Diencephalon (tissue), 2 donors: ENCODE data around the gene AFAP1L1.

DNA sequence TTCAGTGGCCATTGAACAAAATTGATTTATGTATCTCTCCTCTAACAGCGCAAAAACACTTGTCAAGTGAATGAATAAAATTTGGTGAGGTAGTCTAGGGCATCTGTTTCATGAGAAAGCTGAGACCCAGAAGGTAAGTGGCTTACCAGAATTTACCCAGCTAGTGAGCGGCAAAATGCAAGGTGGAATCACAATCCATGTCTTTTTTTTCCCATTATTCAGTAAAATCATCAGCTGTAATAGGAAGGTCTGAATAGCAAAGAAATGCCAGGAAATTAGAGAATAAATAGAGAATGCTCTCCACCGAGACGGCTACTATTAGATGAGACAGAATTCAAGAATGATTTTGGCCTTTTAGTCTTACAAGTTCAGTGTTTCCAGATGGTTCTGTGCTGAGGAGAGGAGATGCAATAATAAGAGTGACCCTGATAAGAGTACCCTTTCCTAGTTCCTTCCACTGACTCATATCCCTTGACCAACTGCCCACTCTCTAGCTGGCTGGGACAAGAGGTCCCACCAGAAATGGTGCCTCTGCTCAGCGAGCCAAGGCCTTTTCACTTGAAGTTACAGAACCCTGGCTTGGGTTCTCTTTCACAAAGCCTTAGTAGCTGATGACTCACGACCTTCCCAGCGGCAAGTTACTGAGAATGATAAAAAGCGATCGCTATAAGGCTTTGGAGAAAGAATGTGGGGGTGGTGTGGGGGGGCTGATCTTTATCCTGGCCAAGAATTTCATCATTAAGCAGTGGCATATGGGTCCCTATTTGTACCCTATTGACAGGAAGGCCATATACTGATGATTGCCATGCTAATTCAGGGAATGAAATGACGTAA lies 90.1 kb downstream of the FBXO38 start:
- RAMPAGE, long total RNA = no peak

GRCh38 chr5:148828196-148829123 lies 2.0 kb downstream of the ADRB2 start:
- RAMPAGE, long total RNA = no peak

GRCh38 chr5:148829197-148829511 lies 2.7 kb downstream of the ADRB2 start:
- RAMPAGE, long total RNA = no peak

DNA sequence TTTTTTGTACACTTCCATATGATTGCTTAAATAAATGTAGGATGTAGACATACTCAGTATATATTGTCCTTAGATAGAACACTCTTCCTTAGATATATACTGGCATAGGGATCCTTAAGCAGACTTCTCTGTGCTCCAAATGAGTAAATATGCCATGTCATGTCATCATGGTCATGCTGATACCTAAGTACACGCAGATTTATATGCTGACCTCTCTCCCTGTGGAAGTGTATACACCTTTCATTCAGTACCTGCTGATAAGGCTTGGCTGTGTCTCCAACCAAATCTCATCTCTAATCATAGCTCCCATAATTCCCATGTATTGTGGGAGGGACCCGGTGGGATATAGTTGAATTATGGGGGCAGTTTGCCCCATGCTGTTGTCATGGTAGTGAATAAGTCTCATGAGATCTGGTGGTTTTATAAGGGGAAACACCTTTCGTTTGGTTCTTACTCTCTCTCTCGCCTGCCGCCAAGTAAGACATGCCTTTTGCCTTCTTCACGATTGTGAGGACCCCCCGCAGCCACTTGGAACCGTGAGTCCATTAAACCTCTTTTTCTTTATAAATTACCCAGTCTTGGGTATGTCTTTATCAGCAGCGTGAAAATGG lies 10.3 kb downstream of the ADRB2 start:
- RAMPAGE, long total RNA = no peak

GRCh38 chr5:148848202-148848998 lies 22.0 kb downstream of the ADRB2 start:
- RAMPAGE, long total RNA = no peak

DNA sequence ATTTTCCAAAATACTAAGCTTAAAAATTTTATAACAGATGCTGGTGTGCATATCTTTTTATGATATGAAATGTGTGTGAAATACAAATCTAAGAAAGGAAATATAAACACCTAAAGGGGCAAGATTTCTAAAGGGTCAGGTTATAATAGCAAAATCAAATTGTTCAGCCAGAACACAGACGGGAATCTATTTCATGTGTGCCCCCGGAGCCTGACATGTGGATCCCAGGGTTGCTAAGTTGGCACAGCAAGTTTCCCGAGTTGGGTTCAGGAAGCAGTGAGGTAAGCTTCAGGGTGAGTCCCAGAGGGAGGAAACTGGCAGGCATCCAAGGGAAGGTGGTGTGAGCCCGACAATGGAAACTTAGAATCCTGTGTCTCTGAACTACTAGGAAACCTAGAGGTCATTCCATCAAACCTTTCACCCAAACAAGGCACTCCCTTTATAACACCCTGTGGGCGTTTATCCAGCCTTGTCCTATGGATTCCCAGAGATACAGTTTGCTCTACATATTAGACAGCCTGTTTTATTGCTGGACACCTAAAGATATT lies 98.4 kb downstream of the ADRB2 start:
- RAMPAGE, long total RNA = no peak

- RAMPAGE, long total RNA = no peak
Observed at GRCh38 chr5:149151575-149152179, 10.4 kb downstream of the ABLIM3 start.

DNA sequence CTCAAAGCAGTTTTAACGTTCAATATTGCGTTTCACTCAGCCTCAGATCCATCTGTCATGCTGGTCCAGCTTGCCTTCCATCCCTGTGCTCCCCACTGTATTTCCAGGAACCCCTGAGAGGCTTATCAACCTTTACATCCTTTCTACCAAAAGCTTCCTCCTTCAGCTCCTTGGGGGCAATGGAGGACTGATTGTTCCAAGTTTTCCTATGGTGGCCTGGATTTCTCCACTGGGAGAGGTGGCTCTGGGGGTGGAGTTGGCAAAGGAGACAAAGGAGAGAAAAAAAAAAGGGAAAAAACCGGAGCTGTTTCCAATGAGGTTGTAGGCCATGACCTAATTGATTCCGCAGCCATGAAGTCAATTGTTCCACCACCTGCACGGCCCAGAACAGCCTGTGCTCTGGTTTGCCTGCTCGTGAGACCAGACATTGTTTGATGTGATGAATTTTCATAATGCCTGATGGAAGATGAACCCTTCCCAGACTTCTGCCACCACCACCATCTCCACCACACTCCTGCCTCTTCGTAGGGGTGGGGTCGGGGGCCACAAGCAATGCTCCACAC lies 54.1 kb downstream of the ABLIM3 start:
- RAMPAGE, long total RNA = no peak

DNA sequence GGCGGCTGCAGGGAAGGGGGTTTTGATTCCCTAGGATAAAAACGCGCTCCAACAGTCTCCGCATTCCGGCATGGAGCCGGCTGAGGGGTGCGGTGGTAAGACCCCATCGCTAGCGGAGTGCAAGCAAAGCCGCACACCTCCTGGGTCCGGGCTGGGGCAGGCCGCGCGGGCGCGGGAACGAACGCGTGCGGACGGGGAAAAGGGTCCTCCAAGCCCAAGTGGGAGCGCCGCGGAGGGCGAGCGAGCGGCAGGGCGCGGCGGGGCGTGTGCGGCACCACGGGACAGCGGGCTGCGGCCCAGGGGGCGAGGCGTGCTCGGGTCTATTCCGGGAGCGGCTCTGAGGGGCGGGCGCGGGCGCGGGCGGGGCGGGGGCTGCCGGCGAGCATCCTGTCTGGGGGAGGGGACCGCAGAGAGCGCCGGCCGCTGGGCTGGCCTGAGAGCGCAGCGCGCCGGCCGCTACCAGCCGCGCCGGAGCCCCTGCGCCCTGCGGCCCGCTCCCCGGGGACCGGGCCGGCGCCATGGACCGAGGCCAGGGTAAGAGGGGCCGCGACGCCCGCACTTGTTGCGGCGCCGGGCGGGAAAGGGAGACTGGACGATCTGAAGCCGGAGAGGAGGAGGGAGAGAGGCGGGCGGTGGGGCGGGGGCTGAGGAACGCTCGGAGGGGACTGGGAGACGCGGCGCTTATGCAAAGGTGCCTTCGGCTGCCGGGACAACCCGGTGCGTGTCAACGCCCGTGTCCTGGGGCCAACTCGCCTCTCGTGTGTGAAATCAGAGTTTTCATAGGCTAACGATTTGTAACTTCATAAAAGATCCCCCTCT lies at the start of gene AFAP1L1:
Gene AFAP1L1 (plus strand): TSS at position 409 of the 819 bp plus-strand sequence.
- RAMPAGE, long total RNA = no peak

DNA sequence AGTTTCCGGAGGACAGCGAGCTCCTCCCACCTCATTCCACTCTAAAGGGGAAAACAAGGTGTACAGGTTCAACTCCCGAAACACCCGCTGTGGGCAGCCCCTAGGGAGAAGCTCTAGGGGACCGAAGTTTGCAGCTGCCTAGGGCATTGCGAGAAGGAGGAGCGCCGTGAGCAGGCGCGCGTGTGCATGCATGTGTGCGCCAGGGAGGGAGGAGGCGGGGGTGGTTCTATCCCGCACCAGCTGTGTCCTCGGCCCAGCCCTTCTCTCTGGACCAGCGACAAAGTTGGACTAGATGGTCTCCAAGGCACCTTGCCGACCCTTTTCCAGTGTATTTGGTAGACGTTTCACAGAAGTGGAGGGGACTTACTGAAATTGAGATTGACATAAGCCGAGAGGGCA lies 610 bp downstream of the AFAP1L1 start:
- RAMPAGE, long total RNA = no peak

- RAMPAGE, long total RNA = no peak
Observed at GRCh38 chr5:149284407-149285031, 12.9 kb downstream of the AFAP1L1 start.

- RAMPAGE, long total RNA = no peak
Observed at GRCh38 chr5:149348321-149349129, 3.2 kb downstream of the GRPEL2 start.

GRCh38 chr5:149386001-149386720 lies 7.1 kb upstream of the IL17B start:
- RAMPAGE, long total RNA = no peak

DNA sequence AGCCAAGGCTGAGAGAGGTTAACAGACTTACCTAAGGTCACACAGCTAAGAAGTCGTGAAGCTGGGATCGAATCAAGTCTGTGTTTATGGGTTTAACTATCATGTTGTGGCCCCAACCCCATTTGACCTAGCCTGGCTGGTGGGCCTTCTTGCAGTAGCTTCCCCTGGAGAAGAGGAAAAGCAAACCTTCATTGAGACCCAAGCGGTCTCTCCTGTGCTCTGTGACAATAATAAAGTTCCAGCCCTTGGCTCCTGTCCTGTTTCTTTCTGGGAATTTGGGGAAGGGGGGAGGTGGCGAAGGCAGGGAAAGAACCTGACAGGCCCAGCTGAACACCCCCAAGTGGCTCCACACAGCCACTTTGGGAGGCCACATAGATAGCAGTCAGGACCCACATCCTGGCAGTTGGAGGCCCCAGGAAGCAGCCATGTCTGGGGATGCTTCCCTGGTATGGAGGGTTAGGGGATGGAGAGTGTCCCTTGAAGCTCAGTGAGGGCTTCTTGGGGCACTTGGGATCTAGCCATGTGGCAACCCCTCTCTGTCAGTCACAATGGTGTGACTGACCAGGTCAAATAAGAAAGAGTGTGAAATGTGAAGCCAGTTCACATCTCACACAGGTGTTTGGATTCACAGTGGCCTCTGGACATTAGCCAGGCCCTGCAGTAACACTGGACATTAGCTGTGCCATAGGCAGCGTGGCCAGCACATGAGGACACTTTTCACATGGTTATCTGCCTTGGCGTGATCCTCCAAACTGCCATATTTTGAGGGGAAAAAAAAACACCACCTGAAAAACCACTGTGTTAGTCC lies 53.7 kb upstream of the IL17B start:
- RAMPAGE, long total RNA = no peak

GRCh38 chr5:149453081-149453752 lies 74.1 kb upstream of the IL17B start:
- RAMPAGE, long total RNA = no peak

GRCh38 chr5:149490334-149491297 lies 60.6 kb downstream of the CSNK1A1 start:
- RAMPAGE, long total RNA = no peak

- RAMPAGE, long total RNA = no peak
Observed at GRCh38 chr5:149495565-149496083, 55.6 kb downstream of the CSNK1A1 start.

DNA sequence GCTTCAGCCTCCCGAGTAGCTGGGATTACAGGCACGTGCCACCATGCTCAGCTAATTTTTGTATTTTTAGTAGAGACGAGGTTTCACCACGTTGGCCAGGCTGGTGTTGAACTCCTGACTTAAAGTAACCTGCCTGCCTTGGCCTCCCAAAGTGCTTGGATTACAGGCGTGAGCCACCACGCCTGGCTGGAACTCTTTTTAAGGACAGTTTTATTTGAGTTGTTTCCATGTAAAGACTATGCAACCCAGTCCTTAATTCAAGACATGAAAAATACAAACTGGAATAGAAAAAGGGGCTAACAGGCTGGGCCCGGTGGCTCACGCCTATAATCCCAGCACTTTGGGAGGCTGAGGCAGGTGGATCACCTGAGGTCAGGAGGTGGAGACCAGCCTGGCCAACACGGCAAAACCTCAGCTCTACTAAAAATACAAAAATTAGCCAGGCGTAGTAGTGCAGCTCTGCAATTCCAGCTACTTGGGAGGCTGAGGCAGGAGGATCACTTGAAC lies 3.2 kb downstream of the CSNK1A1 start:
- RAMPAGE, long total RNA = no peak

- RAMPAGE, long total RNA = no peak
Observed at GRCh38 chr5:149634017-149634595, 52.8 kb downstream of the ARHGEF37 start.

- RAMPAGE, long total RNA = no peak
Observed at GRCh38 chr5:149681306-149681811, 48.8 kb upstream of the PPARGC1B start.